ENCODE data around the genes FGFR3, LETM1 and C4orf48.

DNA sequence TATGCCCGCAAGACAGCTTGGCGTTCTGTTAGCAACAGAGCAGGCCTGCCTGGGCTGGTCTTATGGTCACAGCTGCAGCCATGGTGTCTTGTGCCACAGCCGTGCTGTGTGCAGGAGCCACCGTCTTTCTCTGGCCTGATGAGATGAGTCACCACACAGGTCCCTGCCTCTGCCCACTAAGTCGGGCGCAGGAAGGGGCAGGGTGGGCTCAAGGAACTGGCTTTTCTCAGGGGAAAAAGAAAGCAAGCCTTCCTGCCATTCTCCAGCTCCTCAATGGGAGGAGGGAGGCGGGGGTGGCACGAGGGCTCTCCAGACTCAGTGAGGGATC, 18.2 kb downstream of the UVSSA start:
- RRBS = no CpG with 5 or more reads among the region's 8 CpGs

GRCh38 chr4:1737095-1738070, 16.1 kb downstream of the TACC3 start:
- RRBS = 100% methylated on average over 3 of the region's 33 CpGs

DNA sequence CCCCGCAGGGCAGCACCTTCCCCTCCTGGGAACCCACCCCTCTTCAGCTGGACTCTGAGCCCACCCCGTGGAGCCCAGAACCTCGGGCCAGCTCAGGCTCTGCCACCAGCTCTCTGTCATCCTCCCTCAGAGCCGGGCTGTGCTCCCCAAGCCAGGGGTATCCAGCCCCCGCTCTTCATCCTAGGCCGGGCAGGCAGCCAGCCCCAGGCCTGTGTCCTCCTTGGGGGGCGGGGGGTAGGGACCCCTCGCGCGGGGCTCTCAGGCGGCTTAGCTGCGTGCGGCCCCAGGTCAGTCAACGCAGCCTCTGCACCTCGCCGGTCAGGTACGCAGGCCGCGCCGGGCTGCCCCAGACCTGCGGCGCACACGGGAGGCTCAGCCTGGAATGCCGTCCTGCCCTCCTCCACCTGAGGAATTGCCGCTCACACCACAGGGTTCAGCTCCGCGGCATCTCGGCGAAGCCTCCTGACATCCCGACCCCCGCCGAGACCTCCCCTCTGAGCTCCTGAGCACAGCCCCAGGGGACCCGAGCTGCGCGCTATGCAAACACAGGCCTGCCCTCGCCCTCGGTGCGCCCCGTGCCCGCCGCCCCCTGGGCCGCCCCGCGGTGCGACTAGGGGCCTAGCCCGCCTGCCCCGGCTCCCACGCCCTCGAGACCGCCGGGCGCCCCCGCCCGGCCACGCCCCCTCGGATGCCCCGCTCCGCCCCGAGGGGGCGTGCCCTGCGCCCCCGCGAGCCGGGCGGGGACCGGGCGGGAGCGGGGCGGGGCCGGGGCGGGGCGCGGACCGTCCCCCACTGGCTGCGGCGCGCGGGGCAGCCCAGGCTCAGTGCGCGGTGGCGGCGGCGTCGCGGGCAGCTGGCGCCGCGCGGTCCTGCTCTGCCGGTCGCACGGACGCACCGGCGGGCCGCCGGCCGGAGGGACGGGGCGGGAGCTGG, at the start of gene FGFR3:
Gene FGFR3, plus strand, starts transcription at position 824 of the 933 bp plus-strand sequence.
- RRBS = 10% methylated on average over 30 of the region's 100 CpGs

DNA sequence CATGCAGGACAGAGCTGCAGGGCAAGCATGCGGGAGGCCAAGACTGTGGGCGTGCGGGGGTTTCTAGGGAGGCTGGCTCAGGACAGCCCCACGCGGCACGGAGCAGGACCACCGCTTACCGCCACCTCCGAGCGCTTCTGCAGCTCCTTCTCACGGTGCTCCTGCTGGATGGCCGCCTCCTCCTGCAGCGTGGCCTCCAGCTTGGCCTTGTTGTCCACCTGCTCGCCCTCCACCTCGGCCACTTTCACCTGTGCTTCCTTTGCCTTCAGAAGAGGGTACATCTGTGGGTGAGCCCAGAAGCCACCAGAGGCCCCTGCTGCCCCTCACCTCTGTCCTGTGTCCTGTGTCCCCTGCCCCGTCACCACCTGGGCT, 29.8 kb downstream of the FGFR3 start:
- RRBS = no CpG with 5 or more reads among the region's 16 CpGs

- RRBS = no CpG with 5 or more reads among the region's 15 CpGs
Measured at GRCh38 chr4:1841507-1841773, 14.5 kb downstream of the LETM1 start.

GRCh38 chr4:1855842-1856624, at the start of gene LETM1:
Gene LETM1, minus strand, starts transcription at chr4:1856156.
- RRBS = 3% methylated on average over 78 of the region's 111 CpGs

DNA sequence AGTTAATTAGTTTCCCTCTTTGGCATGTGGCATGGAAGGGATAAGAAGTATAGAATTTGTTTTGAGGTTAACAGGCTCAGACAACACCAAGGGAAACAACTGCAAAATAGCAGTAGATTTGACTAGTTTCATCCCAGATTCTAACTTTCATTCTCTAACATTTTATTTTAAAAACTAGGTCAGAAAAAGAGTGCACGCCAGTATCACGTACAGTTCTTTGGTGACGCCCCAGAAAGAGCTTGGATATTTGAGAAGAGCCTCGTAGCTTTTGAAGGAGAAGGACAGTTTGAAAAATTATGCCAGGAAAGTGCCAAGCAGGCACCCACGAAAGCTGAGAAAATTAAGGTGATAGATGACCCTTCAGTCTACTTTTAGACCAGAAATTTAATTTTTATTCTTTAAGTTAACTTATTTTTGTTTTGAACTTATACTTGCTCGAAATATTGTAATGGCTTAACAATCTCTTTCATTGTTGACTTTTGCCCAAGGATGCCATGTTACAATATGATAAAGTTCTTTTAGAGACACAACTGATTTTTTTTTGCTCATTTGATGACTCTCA, 45.6 kb downstream of the NSD2 start:
- RRBS = no CpG with 5 or more reads among the region's 6 CpGs

DNA sequence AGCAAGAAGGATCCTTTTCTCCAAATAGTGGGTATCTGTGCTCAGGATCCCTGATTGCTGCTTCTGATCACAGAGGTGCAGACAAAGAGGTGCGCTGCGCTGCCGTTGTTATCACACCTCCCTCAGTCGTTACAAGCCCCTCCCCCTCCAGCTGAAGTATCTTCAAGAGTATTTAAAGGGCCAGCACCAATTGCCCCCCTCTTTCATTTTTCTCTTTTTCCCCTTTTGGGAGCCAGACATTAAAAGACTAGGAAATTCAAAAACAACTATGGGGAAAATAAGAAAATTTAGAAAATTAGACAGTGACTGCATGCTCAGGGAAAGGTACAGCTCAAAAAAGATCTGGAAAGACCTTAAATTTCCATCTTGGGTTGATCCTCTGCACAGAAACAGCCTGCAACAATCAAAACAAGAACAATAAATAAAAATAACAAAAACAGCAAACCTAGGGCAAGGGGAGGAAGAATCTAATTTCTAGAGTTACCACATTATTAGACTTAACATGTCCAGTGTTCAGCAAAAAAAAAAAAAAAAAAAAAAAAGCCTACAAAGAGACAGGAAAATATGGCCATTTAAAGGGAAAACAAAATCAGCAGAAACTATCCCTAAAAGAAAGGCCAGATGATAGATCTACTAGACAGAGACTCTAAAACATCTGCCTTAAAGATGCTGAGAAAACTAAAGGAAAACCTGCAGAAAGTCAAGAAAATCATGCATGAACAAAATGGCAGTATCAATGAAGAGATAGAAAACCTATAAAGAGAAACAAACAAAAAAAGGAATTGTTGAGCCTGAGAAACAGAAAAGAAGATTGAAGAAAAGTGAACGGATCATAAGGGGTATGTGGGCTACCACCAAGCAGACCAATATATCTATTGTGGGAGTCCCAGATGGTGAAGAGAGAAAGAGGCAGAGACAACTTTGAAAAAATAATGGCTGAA, 44.0 kb downstream of the NELFA start:
- RRBS = no CpG with 5 or more reads among the region's 5 CpGs

- RRBS = 2% methylated on average over 33 of the region's 61 CpGs
Measured at GRCh38 chr4:2041651-2042170, at the start of gene C4orf48. Gene C4orf48, plus strand, starts transcription at chr4:2041995.

DNA sequence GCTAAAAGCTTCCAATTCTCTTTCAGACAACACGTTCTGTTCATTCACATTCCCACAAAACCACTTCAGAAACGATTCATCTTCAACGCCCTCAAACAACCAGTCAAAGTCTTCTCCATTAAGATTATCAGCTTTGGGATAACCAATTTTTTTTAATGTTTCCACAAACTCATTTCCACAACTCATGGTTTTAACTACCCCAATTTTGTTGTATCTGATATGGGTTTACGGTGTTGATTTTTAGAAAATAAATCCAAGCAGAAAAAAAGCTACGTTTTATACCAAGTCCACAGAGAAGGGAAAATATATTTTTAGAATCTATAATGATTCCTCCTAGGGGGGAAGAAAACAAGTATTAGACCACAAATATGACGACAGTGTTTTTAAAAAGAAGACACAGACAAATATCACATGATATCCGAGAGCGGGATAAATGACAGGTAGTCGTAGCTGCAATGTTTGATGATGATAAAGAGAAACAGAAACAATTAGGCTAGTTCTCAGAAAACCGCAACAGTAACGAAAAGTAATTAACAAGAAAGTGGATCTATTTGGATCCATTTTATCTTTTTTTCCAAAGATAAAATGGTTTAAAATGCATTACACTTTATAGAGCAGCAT, 1.1 kb downstream of the HAUS3 start:
- RRBS = no CpG with 5 or more reads among the region's 11 CpGs

GRCh38 chr4:2257466-2257923, 4.4 kb downstream of the MXD4 start:
- RRBS = no CpG with 5 or more reads among the region's 11 CpGs

- RRBS = no CpG with 5 or more reads among the region's 13 CpGs
Measured at GRCh38 chr4:2290793-2291214, 28.9 kb upstream of the MXD4 start.

DNA sequence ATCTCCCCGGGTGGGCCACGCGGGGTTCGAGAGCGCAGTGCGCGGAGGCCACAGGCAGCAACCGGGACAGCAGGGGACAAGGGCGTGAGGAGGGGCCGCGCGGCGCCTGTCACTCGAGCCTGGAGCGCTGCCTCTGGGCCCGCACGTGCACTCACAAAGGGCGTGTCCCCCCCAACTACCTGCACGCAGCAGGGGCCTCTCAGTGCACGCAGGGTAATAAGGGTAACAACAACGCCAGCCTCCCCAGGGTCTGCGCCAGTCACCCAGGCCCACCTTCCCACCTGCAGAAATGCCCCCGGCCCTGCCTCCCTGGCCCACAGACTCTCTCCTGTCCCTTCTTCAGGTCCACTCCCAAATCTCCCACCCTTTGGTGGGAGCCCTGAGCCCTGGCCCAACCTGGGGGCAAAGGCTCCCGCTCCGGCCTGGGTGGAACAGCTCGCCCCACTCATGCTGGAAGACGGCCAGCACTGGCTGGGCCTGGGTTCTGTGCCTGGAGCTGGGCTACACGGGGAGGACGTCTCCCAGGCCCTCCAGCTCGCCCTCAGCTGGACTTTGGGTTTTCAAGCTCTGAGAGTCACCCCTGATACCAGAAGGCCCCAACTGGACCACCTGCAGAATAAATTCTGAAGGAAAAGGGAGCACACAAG, 53.1 kb downstream of the ZFYVE28 start:
- RRBS = 97% methylated on average over 8 of the region's 30 CpGs

GRCh38 chr4:2512589-2513025, 23.8 kb upstream of the FAM193A start:
- RRBS = no CpG with 5 or more reads among the region's 8 CpGs

DNA sequence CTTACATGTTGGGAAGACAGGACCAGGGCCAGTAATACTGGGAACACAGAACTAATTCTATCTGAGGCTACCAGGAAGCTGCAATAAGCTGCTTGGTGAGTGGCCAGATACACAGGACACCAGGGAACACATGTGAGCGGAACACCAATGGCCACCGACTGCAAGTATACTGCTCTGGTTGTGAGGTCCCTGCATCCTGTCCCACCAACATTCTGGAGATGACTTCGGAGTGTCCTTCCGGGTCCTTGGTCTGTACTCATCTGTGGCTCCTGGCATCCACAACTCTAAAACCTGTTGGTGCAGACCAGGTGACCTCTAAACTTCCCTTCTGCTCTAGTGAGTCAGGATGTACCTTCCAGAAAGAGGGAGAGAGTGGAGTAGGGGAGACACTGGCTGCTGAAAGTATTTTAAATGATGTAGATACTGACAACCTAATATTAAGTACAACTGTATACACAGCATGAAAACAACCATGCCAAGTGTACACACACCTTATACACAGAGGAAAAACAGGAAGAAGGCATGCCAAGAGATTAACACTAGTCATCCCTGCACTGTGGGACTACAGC, 2.6 kb downstream of the TNIP2 start:
- RRBS = no CpG with 5 or more reads among the region's 4 CpGs

DNA sequence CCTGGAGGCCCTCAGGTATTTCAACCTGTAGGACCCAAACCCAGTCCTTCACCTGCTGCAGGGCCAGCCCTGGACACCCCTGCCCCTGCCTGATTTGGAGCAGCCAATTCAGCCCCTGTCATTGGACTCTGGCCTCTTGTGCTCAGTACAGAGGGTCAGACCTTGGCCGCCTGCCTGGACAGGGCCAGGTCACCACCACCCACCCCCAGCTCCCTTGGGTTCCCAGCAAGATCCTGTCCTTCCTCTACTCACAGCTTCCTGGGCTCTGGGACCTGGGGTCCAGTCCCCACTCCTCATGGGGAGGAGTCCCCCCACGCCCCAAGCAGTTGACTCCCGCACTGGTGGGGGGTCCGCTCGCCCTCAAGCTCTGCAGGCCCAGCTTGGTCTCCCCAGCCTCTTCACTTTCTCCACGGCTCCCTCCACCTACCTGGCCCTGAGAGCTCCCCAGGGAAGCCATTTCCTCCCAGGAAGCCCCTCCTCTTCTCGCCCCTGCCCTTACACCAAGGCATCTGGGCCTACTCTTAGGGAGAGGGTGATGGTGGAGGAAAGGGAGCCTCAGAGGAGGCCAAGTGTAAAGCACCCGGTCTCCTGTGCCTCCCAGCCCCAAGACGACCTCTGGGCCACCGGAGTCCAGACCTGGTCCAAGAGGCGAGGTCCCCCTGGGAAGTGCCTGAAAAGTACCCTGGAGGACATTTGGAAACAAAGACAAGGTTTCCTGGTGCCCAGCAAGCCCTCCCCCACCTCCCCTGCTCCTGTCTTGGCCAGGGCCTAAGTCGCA, 816 bp upstream of the SH3BP2 start:
- RRBS = 96% methylated on average over 3 of the region's 12 CpGs

DNA sequence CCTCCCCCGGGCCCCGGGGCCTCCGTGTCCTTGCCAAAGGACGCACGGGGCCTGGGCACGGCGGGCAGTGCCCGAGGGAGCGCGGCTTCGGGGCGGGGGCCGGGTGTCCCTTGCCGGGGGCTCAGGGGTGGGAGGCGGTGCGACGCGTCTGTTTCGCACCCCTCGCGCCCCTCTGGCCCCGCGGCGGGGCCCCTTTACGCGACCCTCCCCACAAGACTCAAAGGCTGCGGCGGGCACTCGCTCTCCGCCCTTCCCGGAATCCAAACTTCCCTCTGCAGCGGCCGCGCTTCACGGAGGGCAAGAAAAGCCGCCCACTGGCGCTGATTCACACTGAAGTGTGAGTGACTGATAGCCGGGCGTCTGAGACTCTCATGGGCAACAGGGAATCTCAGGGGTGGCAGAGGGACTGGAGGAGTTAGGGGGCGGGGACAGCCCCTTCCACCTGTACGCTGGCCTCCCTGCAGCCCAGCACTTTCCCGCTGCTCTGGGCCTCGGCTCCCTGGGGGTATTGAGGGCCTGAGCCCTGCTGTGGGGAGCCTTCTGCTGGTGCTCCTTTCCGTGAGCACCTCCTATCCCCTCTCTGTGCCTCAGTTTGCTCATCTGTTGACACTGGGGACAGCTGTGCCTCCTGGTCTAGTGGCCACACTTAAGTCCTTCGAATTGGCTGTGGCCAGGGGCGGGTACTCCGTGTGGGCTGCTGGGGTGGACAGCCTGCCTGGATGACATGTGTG, 701 bp downstream of the SH3BP2 start:
- RRBS = 3% methylated on average over 16 of the region's 47 CpGs

DNA sequence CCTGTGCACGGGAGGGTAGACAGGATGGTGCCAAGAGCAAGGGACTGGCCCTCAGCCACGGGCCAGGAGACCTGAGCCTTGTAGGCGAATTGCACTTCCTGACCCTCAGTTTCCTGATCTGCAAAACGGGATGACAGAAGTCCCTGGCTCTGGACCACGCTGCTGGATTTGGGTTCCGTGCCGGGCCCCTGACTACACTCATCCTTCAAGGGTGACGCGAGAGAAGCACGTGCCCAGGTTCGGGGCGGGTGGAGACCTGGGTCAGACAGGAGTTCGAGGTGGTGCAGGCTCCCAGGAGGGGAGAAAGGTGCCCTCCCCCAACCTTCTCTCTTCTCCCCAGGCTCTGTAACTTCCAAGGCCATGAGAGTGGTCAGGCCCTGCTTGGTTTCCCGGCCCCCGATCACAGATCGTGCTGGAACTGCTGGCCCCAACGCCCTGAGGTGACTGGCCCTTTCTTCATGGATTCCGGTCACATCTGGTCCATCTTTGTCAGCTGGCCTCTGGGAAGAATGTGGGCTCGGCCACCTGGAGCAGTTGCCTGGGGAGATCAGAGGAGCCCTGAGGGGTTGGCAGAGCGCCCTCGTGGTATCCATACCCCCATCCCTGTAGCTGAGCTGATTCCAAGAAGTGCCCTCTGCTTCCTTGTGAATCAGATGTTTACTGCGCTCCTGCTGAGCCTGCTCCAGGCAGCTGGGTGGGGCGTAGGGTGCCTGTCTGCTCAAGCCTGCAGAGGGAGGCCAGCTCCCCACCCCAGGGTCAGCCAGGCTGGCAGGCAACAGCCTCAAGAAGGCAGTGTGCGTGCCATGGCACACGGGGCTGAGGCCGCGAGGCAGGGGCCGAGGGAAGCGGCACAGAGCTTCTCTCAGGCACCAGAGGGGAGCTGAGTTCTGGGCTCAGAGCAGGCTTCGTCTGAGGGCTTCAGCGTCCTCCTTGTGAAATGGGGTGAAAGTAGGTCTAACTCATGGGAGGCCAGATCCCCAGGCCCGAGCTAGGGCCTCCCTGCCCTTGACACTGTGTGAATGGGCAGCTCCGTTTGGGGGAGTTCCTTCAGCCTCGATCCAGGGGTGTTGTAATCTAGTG, 3.5 kb downstream of the SH3BP2 start:
- RRBS = 84% methylated on average over 4 of the region's 34 CpGs

- RRBS = no CpG with 5 or more reads among the region's 9 CpGs
Measured at GRCh38 chr4:2799238-2799721, 6.4 kb downstream of the SH3BP2 start.

- RRBS = no CpG with 5 or more reads among the region's 4 CpGs
Measured at GRCh38 chr4:2808491-2808978, 15.7 kb downstream of the SH3BP2 start.